Ureter (tissue), 1 donor: ENCODE data around the gene PRR20C.

DNA sequence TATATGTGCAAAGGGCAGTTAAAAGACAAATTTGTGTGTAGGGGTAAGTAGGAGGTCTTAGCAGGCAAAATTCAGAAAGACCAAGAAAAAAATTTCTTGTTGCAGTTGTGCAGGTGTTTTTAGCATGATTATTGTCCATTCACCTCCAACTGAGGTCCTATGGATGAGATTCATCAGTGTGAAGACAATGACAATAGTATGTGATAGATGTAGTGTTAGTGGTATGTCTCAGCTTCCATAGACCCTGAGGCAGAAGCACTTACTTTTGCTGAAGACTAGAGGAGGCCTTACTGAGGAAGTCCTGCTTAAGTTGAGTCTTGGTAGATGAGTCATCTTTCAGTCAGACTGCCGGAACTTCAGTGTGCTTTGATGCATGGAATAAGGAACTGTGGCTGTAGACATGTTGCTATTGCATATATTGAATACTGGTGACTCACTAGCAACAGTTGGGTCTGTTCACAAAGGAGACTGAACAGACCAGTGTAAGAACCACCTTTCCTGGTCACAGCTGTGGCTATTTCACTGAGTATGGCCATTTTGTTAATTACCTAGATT is 1000.5 kb downstream of the OLFM4 start:
- PRO-cap: no peak

DNA sequence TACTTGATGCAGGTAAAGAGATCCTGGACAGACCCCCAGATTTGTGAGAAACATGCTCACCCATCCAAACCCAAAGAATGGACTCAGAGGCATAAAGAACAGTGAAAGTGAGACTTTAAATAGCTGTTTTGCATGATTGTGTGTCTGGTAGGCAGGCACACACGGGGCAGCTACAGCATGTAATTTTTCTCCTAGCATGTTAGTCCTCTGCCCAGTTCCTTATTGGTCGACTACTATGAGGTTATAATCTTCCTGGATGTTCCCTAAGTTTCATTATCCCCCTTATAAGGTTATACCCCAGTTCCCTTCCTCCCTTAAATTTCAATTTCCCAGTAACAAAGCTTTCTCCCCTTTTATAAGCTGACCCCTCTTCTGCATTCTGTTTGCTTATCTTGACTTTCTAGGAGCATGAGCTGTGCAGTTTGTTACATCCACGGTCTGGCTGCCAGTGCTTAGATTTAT is 1261.0 kb upstream of the PRR20A start:
- PRO-cap: no peak

DNA sequence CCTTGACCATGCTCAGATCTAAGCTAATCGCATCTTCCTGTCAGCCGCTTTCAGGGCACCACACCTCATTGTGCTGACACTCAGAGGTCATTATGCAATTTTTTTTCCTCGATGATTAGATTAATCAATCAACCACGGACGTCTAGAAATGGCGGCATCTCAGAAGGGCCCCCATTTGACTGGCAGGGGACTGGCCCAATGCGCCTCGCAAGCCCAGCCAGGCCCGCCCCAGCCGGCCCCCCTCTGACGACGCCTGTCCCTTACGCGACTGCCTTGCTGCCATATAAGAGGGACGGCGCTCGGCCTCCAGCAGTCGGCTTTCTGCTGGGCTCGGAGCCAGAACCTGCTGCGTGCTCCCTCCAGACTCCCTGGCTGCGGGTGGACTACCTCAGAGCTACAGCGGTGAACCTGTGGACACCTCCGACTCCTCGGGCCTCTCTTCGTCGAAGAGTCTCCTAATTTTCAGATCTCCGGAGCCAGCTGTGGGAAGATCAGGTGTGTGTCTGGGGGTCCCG is at the start of gene PRR20C:
TSS of gene PRR20C (plus strand) at position 282 of the 515 bp plus-strand sequence.
- PRO-cap: no peak

DNA sequence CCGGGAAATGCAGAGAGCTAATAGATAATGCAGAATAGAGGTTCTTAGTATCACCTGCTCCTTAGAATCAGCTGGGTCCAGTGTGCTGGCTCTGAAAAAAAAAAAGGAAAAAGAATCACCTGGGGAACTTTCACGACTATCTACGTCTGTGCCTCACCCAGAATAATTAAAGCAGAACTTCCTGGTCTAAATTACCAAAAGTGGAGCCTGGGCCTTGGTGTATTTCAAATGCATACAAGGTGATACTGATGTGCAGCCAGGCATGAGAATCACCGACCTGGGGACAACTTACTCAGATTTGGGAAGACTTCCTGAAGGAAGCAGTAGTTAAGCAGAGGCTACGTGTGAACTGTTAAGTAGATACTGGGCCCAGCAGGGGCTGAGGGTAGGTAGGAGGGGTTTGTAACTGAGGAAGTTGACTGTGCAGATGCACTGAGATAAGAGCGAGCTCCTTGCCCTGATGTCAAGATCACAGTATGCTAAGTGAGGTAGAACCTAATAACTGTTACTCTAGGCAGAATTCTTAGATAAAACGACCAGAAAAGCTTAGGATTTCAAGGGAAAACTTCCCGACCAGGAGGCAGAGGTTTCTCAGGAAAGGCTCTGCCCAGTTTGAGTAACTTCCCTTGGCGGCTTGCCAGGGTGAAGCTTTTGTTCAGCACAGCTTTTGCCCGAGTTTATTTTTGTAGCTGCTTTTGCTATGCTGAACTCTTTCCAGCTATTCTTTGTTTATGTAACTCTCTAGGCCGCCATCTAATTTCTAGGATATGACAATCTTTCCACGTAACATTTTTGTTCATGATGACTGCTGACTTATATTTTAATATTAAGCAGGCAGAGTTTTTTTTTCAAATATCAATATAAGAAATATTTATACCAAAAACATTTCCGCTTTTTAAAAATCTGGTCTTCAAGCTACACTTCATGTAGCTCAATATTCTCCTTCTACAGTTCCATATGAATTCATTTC is 632.1 kb downstream of the DIAPH3 start:
- PRO-cap: no peak

- PRO-cap: no peak
Observed at GRCh38 chr13:60009543-60009841, 154.2 kb downstream of the DIAPH3 start.

DNA sequence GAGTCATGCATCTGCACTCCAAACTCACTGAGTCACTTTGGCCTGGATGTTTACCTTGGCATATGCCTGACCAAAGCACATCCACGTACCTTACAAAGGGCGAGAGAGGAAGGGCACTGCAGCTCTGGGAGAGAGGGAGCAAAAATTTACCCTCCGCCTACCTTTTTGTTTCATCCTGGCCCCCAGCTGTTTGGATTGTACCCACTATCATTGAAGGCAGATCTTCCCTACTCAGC is 249.8 kb upstream of the PCDH20 start:
- PRO-cap: no peak

GRCh38 chr13:62864892-62865191 is 881.7 kb upstream of the ENSG00000237378 start:
- PRO-cap: no peak

GRCh38 chr13:64075175-64076336 is 242.7 kb upstream of the ENSG00000285566 start:
- PRO-cap: no peak

DNA sequence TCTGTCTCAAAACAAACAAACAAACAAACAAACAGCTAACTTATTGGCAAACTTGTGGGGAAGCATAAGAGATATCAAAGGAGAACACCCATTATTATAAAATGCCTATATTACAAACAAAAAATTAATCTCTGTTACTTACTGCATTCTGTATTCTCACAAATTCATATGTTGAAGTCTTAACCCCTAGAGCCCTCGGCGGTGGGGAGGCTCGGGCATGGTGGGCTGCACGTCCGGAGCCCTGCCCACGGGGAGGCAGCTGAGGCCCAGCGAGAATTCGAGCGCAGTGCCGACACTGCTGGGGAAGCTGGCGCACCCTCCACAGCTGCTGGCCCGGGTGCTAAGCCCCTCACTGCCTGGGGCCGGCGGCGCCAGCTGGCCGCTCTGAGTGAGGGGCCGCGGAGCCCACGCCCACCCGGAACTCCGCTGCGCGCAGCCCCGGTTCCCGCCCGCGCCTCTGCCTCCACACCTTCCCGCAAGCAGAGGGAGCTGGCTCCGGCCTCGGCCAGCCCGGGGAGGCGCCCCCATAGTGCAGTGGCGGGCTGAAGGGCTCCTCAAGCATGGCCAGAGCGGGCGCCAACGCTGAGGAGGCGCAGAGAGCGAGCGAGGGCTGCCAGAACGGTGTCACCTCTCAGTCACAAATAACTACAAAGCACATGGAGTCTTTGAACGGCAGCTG is 1316.8 kb upstream of the ENSG00000285566 start:
- PRO-cap: no peak

- PRO-cap: no peak
Observed at GRCh38 chr13:66622385-66623034, 607.6 kb downstream of the PCDH9 start.

DNA sequence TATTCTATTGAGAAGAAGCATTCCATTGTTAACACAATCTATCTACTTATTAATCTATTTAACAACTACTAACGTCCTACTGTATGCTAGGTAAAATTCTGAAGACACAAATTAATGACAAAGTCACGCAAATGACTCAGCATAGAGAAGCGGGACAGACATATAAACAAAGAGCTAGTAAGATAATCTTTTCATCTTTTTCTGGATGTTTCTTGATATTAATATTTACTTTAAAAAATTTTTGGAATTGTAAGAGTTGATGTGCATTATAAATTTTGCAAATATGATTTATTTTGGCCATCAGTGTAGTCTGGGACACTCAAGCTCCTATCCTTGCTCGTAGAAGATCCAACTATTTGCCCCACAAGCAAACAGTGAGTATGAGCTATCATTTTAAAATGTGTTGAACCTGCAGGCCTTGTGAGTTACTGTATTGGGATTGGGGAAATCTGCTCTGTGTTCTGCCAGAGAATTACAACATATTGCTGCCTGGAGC is 109.1 kb downstream of the PCDH9 start:
- PRO-cap: no peak

- PRO-cap: no peak
Observed at GRCh38 chr13:67267100-67267402, 36.9 kb upstream of the PCDH9 start.

DNA sequence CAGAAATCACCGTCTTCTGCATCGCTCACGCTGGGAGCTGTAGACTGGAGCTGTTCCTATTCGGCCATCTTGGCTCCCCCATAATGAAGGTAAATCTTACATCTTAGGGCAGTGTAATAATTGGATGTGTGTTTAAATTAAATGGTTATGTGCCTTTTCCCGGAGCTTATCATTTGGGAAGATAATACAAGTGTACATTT is 456.0 kb upstream of the PCDH9 start:
- PRO-cap: no peak

- PRO-cap: bidirectional peak, plus-strand start at chr13:71865832, minus-strand start at chr13:71865646
Observed at GRCh38 chr13:71865742-71866855, 905 bp downstream of the DACH1 start.

- PRO-cap: no peak
Observed at GRCh38 chr13:72980022-72980400, 78.8 kb upstream of the KLF5 start.

GRCh38 chr13:73054614-73055193 is 4.1 kb upstream of the KLF5 start:
- PRO-cap: no peak

DNA sequence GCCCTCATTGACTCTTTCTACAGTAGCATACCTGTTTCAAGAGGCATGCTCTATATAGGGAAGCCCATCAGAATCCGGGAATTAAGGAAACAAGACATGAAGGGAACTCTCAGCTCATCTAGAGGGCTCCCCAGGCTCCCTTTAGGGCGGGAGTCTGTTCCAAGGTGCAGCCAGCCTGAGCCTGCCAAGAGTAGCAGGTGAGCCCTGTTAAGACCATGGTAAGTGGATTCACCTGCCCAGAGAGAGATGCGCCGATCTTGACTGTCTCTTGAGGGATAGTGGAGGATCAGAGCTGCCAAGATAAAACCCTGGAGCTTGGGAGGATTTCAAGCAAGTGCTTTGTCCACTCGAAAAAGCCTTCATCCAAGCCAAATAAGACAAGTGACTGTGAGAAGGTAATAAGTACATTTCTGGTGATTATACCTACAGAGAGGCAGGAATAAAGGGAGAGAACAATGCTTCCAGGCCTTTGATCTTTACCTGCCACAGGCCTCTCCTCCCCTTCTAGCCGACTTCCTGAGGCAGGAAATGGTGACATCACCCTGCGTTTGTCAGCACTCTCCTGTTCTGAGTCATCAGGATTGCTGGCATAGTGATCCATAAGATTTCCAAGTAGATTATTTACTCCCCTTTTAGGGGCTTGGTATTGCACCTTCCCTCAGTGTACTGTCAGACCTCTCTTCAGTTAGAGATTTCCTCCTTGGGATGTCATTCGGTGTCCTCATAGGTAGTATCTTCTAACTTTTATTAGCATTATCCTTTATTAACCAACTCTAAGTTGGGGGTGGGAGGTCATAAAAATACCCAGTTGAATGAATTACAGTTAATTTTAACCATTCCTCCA is 31.5 kb downstream of the KLF5 start:
- PRO-cap: no peak

DNA sequence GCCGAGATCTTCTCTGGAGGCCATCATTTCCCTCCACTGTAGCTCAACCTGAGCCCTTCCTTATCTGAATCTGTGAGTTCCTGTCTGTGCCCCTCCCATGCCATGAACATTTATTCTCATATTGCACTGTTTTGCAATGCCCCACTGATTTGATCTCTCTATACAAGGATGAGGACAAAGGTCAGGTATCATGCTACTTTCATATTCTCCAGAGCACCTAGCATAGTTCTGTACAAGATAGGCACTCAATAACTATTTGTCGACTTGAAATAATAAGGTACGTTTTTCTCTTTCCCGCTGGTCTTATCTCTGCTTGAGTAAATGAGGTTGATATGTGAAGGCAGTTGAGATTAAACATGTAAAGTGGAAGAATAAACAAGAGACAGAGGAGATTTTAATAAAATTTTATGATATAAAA is 135.5 kb downstream of the KLF5 start:
- PRO-cap: no peak

DNA sequence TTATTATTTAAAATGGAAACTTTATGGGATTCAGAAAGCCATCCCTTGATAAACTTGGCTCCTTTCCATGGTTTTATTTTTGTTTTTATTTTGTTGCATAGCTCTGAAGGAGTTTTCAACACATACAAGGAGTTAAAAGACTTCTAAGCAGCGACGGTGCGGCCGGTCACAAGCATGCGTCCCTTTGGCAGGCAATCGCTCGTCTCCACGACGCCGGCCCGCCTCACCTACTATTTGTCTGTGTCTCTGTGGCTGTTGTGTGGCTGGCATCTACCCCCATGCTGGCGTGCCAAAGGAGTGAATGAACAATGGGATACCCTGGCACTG is 176.4 kb downstream of the KLF5 start:
- PRO-cap: no peak

- PRO-cap: no peak
Observed at GRCh38 chr13:73248581-73249205, 189.9 kb downstream of the KLF5 start.